ENCODE measurements around the gene MRPS9.

- PRO-cap, 5 experiments: no peak in any of the 5 experiments
- RAMPAGE, long total RNA, 2 experiments: no peak in any of the 2 experiments
- RRBS: no CpG with 5 or more reads among the region's 11 CpGs
These were observed 8.3 kb upstream of the POU3F3 start for GRCh38 chr2:104845605-104845968.

DNA sequence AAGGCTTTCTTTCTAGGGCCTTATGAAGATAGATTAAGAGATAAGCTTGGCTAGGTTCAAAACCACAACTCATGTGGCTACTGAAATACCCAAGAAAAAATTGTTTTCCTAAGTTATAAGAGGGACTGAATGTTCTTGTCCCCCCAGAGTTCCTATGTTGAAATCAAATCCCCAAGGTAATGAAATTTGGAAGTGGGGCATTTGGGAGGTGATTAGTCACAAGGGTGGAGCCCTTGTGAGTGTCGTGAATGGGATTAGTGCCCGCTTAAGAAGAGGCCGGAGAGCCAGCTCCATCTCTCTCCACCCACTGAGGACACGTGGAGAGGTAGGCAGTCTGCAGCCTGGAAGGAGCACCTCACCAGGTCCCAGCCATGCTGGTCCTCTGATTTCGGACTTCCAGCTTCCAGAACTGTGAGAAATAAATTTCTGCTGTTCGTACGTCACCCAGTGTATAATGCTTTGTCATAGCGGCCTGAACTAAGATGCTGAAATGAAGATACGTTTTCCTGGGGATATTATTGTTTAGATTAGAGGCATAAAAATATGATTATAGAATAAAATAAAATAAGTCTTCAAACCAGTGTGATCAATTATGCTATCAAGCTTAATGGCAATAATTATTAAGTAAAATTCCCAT is 44.1 kb downstream of the POU3F3 start:
- PRO-cap, 5 experiments: no peak in any of the 5 experiments
- RAMPAGE, long total RNA, 2 experiments: no peak in any of the 2 experiments
- RRBS: no CpG with 5 or more reads among the region's 9 CpGs

DNA sequence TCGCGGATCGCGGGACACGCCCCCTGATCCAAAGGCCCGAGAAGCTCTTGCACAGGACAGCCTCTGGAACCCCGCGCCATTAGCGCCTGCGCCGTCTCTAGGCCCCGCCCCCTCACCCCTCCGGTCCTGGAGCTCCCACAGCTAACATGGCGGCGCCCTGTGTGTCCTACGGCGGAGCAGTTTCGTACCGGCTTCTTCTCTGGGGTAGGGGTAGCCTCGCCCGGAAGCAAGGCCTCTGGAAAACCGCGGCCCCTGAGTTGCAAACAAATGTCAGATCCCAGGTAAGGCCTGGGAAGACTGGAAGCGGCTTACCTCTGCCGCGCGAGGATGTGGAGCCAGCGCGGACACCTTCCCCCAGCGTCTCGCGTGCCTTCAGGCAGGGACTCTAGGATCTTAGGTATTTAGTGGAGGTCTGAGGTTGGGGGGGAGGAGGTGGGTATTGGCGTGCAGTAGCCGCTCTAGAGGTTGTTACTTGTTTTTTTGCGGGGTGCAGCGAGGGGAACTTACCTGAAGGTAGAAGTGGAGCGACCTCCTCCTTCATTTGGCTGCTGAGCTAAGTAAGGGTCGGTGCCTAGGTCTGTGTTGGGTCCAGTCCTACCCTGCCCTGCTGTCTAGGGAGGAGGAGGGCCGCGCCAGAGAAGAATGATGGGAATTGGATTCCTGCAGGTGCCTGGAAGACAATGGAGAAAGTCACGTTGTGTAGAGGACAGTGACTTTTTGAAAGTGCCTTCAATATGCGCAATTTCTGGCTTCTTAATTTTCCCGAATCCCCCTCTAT is at the start of gene MRPS9:
TSS of gene MRPS9 (plus strand) at position 123 of the 778 bp plus-strand sequence.
- PRO-cap, 5 experiments: peak in 5 of 5 experiments; most common plus-strand start position 115 of the sequence (in 5)
- RAMPAGE, long total RNA, 2 experiments: start-site peak on the plus strand in 2 of 2 experiments, centred at positions 128 to 135 of the sequence, 829 to 1,351 reads per replicate
- RRBS: 1% methylated on average over 7 of the region's 43 CpGs

- PRO-cap, 5 experiments: no peak in any of the 5 experiments
- RAMPAGE, long total RNA, 2 experiments: no peak in any of the 2 experiments
- RRBS: no CpG with 5 or more reads among the region's 6 CpGs
These were observed 19.3 kb downstream of the C2orf49 start for GRCh38 chr2:105356300-105357338.

GRCh38 chr2:105373107-105374428 is 25.3 kb downstream of the FHL2 start:
- PRO-cap, 5 experiments: no peak in any of the 5 experiments
- RAMPAGE, long total RNA, 2 experiments: no peak in any of the 2 experiments
- RRBS: 78% methylated on average over 2 of the region's 25 CpGs

DNA sequence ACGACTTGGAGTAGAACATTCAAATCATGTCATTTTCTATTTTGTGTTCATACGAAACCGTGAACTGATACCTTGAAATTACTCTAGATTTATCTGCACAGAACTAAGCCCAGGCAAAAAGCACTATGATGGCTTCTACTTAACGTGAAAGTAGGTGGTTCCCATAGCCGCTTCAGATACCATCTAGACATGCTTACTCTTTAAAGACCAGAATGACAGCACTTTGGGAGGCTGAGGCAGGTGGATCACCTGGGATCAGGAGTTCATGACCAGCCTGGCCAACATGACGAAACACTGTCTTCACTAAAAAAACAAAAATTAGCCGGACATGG is 36.5 kb upstream of the FHL2 start:
- PRO-cap, 5 experiments: no peak in any of the 5 experiments
- RAMPAGE, long total RNA, 2 experiments: no peak in any of the 2 experiments
- RRBS: no CpG with 5 or more reads among the region's 7 CpGs

- PRO-cap, 5 experiments: peak in 1 of 5 experiments; most common plus-strand start chr2:105455391 (in 1); most common minus-strand start chr2:105455182 (in 1)
- RAMPAGE, long total RNA, 2 experiments: no peak in any of the 2 experiments
- RRBS: no CpG with 5 or more reads among the region's 10 CpGs
These were observed 56.0 kb upstream of the FHL2 start for GRCh38 chr2:105454560-105455563.

GRCh38 chr2:105515721-105516220 is 116.9 kb upstream of the FHL2 start:
- PRO-cap, 5 experiments: no peak in any of the 5 experiments
- RAMPAGE, long total RNA, 2 experiments: no peak in any of the 2 experiments
- RRBS: 14% methylated on average over 2 of the region's 10 CpGs

DNA sequence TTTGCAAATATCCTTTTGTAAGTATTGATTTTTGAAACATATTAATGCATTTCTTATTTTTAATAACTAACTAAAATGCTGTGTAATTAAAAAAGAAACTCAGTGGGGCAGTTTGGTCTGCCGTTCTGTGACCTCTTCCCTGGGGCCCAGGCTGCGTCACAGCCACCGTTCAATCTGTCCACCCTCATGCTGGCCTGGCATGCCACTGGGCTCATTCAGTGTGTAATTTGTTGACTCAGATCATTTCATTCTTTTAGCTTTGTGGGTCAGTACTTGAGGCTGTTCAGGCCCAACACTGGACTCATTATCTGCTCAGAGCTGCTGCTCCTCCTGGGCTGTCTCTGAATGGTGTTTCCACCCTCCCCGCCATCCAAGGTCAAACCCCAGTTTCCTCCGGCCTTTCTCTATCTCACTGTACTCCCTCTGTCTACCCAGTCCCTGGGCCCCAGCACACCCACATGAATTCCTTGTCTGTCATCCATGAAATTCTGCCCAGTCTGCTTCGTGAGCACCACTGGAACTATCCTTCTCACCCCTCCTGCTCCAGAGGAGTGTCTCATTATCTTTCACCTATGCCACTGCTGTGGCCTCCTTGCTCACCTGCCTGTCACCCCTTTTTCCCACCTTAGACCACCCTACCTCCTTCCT is 152.4 kb upstream of the NCK2 start:
- PRO-cap, 5 experiments: no peak in any of the 5 experiments
- RAMPAGE, long total RNA, 2 experiments: no peak in any of the 2 experiments
- RRBS: no CpG with 5 or more reads among the region's 6 CpGs

- PRO-cap, 5 experiments: no peak in any of the 5 experiments
- RAMPAGE, long total RNA, 2 experiments: no peak in any of the 2 experiments
- RRBS: no CpG with 5 or more reads among the region's 7 CpGs
These were observed 6.0 kb upstream of the NCK2 start for GRCh38 chr2:105738586-105739171.

- PRO-cap, 5 experiments: peak in 5 of 5 experiments; most common plus-strand start chr2:105745404 (in 1); most common minus-strand start chr2:105745341 (in 3)
- RAMPAGE, long total RNA, 2 experiments: no peak in any of the 2 experiments
- RRBS: 3% methylated on average over 50 of the region's 70 CpGs
These were observed 671 bp downstream of the NCK2 start for GRCh38 chr2:105745200-105745966.

- PRO-cap, 5 experiments: peak in 2 of 5 experiments; most common plus-strand start chr2:105748217 (in 2); most common minus-strand start chr2:105748099 (in 2)
- RAMPAGE, long total RNA, 2 experiments: no peak in any of the 2 experiments
- RRBS: no CpG with 5 or more reads among the region's 7 CpGs
These were observed 3.4 kb downstream of the NCK2 start for GRCh38 chr2:105747874-105748660.

- PRO-cap, 5 experiments: peak in 1 of 5 experiments; most common plus-strand start chr2:105749710 (in 1)
- RAMPAGE, long total RNA, 2 experiments: no peak in any of the 2 experiments
- RRBS: no CpG with 5 or more reads among the region's 18 CpGs
These were observed 4.8 kb downstream of the NCK2 start for GRCh38 chr2:105749285-105750068.

- PRO-cap, 5 experiments: no peak in any of the 5 experiments
- RAMPAGE, long total RNA, 2 experiments: no peak in any of the 2 experiments
- RRBS: no CpG with 5 or more reads among the region's 9 CpGs
These were observed 9.1 kb downstream of the NCK2 start for GRCh38 chr2:105753477-105754642.

GRCh38 chr2:105789789-105790747 is 45.4 kb downstream of the NCK2 start:
- PRO-cap, 5 experiments: no peak in any of the 5 experiments
- RAMPAGE, long total RNA, 2 experiments: no peak in any of the 2 experiments
- RRBS: no CpG with 5 or more reads among the region's 13 CpGs

DNA sequence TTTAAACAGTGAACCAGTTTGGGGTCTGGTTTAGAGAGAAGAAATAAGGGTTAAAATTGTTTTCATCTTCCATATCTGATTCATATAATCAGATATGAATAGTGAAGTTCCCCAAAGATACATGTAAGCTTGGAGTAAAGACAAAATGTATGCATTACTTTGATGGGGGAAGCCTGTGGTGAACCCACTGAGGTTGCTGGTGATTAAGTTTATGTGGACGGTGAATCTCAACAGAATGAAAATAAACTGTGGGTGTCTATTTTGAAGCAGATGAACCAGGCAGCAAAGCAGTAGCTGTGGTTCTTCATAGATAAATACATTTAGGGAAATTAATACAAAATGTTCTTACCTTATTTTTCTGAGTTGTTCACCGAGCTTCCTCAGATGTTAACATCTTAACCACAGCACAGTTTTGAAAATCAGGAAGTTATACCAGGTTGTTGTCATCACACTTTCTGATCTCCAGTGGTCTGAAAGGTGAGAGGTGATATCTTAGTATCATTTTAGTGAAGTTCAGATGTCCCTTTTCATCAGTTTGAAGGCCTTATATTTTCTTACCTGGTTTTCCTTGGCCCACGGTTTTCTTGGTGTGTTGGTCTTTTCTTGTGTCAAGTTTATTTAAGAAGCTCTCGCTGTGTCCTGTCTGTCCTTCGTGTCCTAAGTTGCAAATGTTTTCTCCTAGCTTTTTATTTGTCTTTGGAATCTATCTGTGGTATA is 53.9 kb downstream of the NCK2 start:
- PRO-cap, 5 experiments: peak in 1 of 5 experiments; most common plus-strand start position 501 of the sequence (in 1); most common minus-strand start position 237 of the sequence (in 1)
- RAMPAGE, long total RNA, 2 experiments: no peak in any of the 2 experiments
- RRBS: no CpG with 5 or more reads among the region's 5 CpGs

GRCh38 chr2:106130102-106131149 is 63.7 kb downstream of the UXS1 start:
- PRO-cap, 5 experiments: no peak in any of the 5 experiments
- RAMPAGE, long total RNA, 2 experiments: no peak in any of the 2 experiments
- RRBS: 100% methylated on average over 1 of the region's 26 CpGs

DNA sequence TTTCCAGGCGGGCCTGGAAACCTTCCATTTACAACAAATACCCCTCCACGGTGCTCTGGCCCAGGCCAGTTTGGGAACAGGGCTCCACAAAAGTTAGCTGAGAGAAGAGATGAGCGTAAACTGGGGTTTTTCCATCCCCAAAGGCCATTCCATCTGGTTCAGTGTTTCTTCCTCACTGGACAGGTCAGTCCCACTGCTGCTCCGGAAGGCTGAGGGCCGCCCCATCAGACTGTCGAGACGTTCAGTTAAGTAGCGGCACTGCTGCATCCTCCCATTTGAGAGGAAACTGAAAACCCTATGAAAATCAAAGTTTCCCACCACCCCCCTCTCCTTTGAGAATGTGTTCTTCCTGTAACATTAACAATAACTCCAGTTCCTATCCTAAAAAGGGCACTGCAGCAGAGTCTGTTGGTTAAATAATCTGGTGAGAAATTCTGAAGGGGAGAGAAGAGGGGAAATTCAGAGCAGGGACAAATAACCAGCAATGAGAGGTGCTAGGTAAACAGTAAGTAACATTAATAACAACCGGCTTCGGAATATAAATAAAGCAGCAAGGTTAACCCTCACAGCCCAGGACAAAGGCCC is 55.5 kb downstream of the UXS1 start:
- PRO-cap, 5 experiments: no peak in any of the 5 experiments
- RAMPAGE, long total RNA, 2 experiments: no peak in any of the 2 experiments
- RRBS: no CpG with 5 or more reads among the region's 10 CpGs

DNA sequence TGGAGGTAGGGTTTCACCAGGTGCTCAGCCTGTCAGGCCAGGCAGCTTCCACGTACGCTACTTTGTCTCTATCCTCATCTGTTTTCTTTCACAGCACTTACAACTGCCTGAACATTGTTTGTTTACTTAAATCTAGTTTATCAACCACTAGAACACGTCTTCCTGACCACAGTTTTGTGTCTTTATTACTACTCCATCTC is 11.4 kb upstream of the UXS1 start:
- PRO-cap, 5 experiments: no peak in any of the 5 experiments
- RAMPAGE, long total RNA, 2 experiments: no peak in any of the 2 experiments
- RRBS: no CpG with 5 or more reads among the region's 3 CpGs

- PRO-cap, 5 experiments: no peak in any of the 5 experiments
- RAMPAGE, long total RNA, 2 experiments: no peak in any of the 2 experiments
- RRBS: 98% methylated on average over 5 of the region's 28 CpGs
These were observed 125.4 kb downstream of the RGPD3 start for GRCh38 chr2:106342771-106343197.